ENCODE measurements around a stretch of chr16.

DNA sequence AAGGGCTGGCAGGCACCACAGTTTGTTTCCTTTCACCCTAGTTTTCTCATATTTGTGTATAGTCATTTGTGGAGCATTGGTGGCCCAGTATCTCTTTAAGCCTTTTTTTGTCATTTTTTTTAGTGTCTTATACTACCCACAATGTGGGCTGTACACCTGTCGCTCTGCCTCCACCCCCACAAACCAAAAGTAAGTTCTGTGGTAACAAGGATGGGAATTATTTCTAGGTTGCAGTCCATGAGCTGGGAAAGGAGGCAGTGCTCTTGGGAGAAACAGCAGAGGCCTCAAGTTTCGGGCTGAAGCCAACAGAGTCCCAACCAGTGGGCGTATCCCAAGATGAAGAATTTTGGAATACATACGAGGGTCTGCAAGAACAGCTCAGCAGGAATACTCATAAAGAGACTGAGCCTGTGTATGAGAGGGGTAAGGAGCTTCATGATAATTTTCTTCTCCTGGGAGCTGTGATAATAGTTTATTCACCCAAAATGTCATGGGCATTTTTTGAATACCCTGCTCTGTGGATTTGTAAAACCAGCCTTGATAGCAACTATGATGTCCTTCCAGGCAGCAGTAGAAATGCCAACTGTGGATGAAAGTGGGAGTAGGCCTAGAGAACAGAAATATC lies 6.3 kb downstream of the ZNF75A start:
- RRBS: no CpG with 5 or more reads among the region's 4 CpGs

DNA sequence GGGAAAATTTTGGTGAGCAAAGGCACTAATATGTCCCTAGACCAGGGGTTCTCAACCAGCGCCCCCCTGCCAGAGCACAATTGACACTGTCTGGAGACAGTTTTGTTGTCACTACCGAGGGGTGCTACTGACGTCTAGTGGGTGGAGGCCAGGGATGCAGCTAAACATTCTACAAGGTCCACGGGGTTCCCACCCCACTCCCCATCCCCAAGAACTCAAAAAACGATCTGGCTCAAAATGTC lies 10.1 kb downstream of the OR2C1 start:
- RRBS: no CpG with 5 or more reads among the region's 5 CpGs

DNA sequence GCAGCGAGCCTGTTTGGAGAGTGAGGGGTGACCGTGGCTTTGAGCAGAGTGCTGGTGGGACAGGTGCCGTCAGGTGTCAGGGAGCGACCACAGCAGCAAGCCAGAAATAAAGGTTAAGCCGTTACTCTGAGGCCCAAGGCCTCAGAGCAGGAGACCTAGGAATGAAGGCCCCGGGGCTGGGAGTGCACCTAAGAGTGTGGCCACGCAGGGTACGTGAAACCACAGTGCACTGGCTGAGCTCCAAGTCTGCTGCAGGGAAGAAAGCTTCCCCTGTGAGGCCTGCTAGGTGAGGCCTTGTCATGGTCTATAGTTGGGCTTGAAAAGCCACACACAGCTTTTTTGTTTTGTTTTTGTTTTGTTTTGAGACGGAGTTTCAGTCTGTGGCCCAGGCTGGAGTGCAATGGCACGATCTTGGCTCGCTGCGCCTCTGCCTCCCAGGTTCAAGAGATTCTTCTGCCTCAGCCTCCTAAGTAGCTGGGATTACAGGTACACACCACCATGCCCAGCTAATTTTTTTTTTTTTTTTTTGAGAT lies 8.7 kb downstream of the CLUAP1 start:
- RRBS: no CpG with 5 or more reads among the region's 12 CpGs

GRCh38 chr16:3690293-3691650 lies 26.6 kb downstream of the TRAP1 start:
- RRBS: no CpG with 5 or more reads among the region's 41 CpGs

DNA sequence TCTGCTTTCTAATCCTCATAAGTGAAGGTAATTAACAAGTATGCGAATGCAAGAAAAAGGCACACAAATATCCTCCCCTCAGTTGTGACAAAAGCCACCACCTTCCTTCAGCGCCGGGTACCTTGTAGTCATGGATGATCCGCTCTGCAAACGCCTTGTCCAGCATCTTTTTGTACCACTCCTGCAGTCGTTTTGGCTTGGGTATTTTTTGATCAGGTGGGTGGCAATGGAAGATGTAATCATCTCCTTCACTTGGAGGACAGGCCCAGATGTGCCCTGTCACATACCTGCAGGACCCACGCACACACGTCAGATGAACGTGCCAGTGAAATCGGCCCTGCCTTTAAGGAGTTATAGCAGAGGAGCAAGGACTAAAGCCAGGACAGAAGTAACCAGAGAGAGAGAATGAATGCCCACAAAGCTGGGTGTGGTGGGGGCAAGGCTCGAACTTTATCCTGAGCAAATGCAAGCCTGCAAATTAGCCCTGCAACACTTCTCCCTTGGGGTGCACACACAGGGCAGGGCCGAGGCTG lies 19.3 kb upstream of the TRAP1 start:
- RRBS: no CpG with 5 or more reads among the region's 12 CpGs

- RRBS: no CpG with 5 or more reads among the region's 11 CpGs
Measured at GRCh38 chr16:3739482-3739878, 22.2 kb upstream of the TRAP1 start.

DNA sequence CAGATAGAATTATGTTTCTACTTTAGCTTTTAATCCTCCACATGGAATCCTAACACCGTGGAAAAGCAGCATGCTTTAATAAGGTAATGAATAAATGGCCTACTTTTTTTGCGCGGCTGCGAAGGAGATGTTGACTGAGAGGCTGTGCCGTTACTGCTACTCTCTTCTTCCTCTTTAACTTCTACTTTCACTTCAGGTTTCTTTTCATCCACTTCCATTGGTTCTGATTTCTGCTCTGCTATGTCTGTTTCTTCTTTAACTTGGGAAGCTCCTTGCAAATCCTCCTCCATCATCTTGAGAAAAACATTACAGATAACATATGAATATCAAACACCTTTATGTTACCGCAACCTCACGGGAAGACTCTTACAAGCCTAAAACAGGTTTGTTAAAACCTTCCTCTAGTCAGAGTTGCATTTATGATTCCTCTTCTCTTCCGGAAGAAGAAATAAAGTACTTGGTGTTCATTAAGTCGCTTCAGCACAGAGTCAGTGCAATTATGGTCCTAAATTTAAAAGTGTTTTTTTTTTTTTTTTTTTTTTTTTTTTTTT lies 50.4 kb upstream of the TRAP1 start:
- RRBS: no CpG with 5 or more reads among the region's 9 CpGs

DNA sequence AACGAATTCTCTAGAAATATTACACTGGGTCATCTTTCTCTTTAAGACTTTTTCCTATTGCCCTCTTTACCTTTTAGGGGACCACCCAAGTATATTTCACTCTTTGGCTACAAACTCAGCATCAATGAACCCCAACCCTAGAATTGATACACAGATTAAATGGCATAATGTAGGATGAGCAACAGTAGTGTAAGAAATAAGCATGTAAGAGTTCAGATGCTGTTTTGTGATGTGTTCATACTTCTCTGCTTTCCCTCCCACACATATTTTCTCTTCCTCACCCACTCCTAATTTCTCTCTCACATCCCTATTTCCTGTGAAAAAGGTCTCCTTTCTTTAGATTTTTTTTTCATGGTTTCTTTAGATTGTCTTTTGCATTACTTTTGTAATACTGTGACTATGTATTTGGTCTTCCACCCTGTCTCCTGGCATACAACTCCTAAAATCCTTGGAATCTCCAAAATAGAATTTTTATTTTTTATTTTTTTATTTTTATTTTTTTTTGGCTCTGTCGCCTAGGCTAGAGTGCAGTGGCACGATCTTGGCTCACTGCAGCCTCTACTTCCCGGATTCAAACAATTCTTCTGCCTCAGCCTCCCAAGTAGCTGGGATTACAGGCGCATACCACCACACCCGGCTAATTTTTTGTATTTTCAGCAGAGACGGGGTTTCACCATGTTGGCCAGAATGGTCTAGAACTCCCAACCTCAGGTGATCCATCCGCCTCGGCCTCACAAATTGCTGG lies 21.6 kb downstream of the CREBBP start:
- RRBS: no CpG with 5 or more reads among the region's 9 CpGs

GRCh38 chr16:3922174-3922795 lies 41.8 kb upstream of the CREBBP start:
- RRBS: no CpG with 5 or more reads among the region's 14 CpGs

DNA sequence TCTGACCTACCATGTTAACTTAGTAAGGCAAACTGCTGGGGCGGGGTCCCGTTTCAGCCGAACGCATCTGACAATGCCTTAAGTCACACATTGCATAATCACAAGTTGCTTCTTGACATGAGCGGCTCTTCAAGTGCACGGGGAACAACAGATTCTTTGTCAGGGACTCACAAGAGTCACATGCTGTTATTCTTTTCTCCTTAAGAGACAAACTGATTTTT lies 63.5 kb downstream of the ADCY9 start:
- RRBS: no CpG with 5 or more reads among the region's 6 CpGs

DNA sequence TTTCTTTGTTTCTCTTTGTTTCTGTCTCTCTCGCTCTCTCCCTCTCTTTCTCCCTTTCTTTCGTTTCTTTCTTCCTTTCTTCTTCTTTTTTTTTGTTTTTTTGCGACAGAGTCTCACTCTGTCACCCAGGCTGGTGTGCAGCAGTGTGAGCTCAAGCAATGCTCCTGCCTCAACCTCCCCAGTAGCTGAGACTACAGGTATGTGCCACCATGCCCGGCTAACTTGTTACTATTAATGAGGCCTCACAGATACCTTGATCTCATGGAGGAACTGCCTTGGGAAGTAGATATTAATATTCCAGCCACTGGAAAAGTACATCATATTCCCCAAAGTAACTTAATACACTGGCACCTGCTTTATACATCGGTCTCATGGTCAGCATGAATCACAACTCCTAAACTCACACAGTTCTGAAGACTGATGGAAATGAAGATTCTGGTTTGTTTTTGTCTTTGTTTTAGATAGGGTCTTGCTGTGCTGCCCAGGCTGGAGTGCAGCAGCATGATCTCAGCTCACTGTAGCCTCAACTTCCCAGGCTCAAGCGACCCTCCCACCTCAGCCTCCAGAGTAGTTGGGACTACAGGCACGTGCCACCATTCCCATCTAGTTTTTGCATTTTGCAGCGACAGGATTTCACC lies 28.3 kb downstream of the ADCY9 start:
- RRBS: no CpG with 5 or more reads among the region's 8 CpGs

DNA sequence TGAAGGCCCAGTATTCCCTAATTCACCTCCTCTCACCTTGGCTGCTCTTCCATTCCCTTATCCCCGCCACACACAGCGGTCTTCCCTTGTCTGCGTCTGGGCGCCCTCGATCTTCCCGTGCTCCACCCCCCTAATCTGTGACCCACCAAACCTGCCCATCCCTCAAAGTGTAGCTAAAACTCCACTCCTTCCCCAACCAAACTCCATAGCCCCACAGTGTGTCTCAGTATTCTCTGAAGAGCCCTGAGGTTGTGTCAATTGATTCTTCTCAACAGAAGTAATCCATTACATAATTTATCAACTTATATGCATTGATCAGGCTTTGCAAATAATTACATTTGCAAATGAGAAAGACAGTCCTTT lies 57.1 kb downstream of the SRL start:
- RRBS: no CpG with 5 or more reads among the region's 6 CpGs

- RRBS: 80% methylated on average over 3 of the region's 16 CpGs
Measured at GRCh38 chr16:4232785-4233895, 8.7 kb downstream of the SRL start.

DNA sequence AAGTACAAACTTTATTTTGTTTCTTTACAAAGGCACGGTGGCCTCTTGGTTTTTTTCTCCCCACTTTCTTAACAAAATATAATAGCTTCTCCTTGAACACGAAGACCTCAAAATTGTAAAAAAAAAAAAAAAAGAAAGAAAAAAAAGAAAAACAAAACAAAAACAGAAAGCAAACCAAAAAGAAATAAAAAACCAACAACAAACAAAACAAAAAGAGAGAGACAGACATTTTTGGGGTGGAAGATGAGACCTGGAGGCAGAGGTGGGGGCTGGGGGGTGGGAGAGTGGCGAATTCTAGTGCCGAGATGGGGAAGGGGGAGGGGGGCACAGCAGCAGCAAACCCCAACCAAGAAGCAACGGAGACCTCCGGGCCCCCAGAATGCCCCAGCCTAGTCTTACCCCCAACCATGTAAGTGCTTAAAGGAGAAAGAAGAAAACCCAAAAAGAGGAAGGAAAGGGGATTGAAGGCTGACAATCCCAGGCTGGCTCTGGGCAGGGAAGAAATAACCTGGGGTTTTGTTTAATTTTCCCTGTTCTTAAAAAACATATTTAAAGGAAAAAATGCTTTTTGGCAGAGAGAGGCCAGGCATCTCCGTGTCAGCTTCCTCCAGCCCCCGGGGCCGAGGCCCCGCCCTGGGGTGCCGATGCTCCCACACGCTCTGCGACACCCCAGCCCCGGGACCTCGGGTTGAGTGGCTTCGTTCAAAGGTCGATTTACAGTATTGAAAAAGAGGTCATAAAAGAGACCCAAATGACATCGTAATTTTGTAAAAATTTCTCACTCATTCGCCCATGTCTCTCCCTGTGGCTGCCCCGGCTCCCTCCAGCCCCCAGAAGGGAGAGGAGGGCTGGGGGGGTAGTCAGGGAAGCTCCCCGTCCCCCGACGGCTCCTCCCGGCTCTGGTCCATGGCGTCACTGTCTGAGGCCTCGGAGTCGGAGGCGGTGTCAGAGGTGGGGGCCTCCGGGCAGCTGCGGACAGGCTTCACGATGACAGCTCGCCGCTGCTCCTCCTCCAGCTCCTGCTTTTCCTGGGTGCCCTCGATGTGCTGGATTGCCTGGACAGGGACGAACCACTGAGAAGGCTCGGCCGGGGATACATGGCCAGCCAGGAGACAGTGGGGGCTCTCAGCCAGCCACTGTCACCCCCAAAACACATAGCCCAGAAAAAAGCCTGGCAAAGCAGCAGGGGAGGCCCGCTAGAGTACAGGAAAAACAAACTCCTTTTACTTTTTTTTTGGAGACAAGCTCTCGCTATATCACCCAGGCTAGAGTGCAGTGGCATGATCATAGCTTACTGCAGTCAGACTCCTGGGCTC lies 15.2 kb downstream of the TFAP4 start:
- RRBS: 93% methylated on average over 17 of the region's 39 CpGs

DNA sequence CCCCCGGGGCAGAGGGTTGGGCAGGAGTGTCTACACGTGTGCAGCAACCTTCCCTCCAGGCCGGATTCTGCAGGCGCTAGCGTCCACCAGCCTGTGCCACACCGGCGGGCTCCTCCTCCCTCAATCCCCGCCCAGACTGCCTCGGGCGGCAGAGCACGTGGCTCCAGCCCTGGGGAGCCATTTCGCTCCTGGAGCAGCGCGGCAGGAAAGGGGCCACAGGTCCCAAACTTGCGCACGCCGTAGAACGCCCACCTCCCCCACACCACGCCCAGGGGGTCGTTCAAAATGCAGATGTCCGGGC lies 1.7 kb downstream of the TFAP4 start:
- RRBS: under 1% methylated on average over 9 of the region's 21 CpGs

DNA sequence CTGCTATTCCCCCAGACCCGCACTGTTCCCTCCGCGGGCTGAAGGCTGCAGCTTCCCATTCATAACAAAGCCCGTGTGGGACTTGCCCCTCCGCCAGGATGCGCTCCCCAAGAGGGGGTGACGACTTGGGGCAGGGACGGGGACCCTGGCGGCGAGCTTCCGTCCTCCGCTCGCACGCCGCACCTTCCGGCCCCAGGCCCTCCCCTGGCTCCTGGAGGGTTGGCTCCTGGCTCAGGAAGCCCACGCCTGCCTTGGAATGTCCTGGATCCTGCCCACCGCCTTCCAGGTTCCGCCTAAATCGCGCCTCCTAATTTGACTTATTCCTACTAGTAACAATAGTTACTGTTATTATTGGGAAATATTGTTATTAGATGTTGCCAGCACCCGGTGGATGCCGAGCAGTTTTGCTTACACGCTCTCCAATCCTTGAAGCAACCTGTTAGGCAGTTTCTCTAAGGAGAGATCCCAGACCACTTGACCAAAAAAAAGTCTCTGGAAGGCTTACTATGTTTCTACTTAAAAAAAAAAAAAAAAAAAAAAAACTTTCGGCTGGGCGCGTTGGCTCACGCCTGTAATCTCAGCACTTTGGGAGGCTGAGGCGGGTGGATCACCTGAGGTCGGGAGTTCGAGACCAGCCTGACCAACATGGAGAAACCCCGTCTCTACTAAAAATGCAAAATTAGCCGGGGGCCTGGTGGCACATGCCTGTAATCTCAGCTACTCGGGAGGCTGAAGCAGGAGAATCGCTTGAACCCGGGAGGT lies 1.2 kb upstream of the TFAP4 start:
- RRBS: no CpG with 5 or more reads among the region's 36 CpGs

- RRBS: 88% methylated on average over 2 of the region's 21 CpGs
Measured at GRCh38 chr16:4339224-4339958, 11.7 kb downstream of the PAM16 start.

- RRBS: no CpG with 5 or more reads among the region's 8 CpGs
Measured at GRCh38 chr16:4379456-4379743, 7.8 kb downstream of the VASN start.

GRCh38 chr16:4386405-4387312 lies 15.0 kb downstream of the VASN start:
- RRBS: 95% methylated on average over 6 of the region's 20 CpGs

DNA sequence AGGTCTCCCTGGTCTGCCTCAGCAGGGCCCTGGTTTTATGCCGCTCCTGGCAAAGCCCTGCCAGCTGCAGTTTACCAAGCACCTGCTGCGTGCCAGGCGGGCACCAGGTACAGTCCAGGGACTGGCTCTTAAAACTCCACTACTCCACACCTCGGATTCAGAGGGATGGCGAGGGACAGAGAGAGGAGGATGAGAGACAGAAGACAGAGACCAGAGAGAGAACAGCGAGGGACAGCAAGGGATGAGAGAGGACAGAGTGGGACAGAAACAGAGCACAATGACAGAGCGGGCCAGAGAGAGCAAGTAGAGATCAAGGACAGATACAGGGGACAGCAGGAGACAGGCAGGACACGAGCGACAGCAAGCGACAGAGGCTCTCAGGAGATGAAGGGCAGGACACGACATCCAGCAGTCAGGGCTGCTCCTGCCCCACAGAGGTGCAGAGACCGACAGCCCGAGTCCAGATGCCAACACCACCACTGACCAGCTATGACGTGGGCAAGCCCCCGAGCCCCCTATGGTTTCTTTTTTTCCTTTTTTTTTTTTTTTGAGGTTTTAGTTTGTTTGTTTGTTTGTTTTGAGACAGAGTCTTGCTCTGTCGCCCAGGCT lies 14.9 kb downstream of the CORO7 start:
- RRBS: no CpG with 5 or more reads among the region's 16 CpGs